Airway epithelial cell (primary cell): ENCODE measurements around a stretch of chr2.

GRCh38 chr2:7077469-7078341 is 160.5 kb downstream of the RNF144A start:
- RAMPAGE, long total RNA, result no peak

DNA sequence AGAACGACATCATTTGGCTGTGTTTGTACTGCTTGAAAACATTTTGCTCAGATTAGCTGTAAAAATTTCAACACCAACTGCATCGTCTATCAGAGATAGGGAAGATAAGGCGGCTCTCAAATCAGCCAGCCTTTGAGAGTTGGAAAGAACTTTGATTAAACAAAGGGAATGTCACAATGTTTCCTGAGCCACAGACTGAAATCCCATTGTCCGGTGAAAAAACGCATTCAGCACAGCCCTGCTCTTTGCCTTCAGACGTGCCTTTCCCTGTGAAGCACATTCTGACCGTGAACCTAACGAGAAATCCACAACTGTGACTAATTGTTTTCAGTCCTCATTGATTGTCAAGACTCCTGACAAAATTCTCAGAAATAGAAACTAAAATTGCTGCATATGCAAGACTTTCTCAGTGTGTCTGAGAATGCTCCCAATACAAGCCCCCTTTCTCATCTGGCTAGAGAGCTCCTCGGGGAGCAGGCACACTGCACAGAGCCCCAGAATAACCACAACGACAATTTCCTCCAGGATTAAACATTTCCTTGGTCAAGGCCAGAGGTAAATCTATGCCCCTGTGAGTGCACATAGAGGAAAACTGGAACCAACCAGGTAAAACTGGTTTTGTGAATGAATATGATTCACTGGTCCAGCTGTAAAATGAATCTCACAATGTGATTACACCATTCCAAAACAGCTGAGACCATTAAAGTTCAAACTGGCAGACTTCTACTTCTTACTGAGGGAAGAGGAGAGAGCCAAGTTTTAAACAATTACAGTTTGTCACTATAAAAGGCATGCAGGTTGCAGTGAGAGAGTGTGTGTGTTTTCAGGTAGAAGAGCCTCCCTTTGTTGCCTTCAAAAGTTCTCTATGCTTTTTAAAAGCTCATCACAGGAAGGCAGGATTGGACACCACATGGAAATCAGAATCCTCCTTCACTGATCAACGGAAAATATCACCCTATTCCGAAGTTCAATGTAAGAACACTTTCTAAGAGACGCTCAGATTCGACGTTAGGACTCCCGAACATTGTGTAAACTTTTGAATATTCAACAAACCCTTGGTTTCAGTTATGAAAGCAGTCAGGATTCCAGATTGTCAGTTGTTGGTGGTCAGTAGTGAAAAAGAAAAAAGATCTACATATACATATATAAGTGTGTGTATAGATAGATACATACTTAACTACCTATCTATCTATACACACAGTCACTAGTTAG is 561.7 kb upstream of the ID2 start:
- RAMPAGE, long total RNA, result no peak

- RAMPAGE, long total RNA, result no peak
Measured at GRCh38 chr2:8135223-8135731, 546.6 kb upstream of the ID2 start.

DNA sequence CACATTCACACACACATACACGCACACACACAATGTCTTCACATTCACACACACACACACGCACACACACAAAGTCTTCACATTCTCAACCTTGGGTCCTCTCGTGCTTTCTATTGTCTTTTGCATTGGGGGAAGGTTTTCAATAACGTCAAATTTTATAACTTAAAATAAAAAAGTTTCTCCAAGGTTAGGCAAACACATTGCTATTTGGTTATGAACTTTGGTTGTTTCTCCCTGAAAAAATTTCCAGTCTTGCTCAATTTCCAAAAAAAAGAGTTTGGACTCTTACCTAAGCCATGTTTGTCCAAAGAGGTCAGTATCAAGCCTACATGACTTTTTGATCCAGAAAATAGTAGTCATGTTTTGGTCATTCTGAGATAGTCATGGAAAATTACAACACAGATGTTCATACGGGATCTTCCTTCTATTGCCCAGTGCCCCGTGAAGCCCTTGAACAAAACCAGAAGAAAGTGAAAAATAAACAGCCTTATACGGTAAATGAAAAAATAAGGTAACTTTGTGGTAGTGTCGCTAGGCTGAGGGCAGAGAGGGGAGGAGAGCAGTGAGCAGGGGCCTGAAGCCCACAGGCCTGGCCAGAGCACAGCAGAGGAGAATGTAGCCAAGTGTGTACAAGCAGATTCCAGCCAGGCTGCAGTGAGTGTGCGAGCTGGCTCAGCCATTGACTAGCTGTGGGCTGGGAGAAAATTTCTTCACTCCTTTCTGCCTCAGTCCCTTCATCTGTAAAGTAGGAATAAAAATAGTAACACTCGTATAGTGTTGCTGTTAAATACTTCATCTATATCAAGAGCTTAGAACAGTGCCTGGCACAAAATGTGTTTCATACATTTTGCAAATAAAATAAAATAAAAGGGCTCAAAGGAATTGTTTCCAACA is 542.6 kb upstream of the ID2 start:
- RAMPAGE, long total RNA, result no peak

DNA sequence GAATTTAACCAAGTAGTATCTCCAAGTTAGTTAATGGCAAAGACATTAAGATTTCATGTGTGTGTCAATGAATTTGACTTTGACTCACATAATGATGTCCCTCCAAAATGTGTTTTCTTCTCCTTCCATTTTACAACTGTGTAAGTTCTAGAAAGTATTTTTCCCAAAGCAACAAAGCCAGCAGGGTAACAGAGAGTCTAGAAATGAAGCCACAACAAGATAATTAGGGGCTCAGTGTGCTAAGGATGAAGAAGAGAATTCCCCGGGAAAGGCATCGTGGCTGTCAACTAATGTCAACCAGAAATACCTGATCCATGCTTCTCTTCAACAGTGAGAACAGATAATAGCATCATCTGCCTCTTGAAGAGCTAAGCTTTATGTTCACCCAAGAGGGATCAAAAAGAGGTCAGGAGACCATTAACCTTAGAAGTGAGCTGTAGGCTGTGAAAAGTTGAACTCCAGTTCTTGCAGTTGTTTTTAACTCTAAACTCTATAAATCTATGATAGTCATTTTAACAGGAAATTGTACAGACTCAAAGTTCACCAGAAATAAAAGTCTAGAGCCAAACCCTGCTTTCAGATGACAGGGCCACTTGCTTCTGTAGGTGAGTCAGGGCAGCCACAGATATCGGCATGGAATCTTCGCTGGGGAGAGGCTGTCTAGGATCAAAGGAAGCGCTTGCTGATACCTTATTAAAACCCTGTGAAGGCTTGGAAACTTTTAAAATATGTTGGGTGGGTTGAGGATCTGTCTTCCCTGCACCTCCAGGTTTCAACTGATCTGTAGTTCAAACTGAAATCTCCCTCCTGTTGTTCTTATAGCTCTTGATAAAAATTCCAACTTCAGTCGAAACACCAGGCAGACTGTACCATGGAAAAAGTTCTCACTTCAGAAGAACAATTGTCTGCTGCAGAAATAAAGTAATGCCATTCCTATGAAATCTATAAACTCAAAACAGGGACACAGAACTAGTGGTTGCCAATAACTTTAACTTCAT is 540.6 kb upstream of the ID2 start:
- RAMPAGE, long total RNA, result no peak

- RAMPAGE, long total RNA, result no peak
Measured at GRCh38 chr2:8249150-8249750, 432.6 kb upstream of the ID2 start.

DNA sequence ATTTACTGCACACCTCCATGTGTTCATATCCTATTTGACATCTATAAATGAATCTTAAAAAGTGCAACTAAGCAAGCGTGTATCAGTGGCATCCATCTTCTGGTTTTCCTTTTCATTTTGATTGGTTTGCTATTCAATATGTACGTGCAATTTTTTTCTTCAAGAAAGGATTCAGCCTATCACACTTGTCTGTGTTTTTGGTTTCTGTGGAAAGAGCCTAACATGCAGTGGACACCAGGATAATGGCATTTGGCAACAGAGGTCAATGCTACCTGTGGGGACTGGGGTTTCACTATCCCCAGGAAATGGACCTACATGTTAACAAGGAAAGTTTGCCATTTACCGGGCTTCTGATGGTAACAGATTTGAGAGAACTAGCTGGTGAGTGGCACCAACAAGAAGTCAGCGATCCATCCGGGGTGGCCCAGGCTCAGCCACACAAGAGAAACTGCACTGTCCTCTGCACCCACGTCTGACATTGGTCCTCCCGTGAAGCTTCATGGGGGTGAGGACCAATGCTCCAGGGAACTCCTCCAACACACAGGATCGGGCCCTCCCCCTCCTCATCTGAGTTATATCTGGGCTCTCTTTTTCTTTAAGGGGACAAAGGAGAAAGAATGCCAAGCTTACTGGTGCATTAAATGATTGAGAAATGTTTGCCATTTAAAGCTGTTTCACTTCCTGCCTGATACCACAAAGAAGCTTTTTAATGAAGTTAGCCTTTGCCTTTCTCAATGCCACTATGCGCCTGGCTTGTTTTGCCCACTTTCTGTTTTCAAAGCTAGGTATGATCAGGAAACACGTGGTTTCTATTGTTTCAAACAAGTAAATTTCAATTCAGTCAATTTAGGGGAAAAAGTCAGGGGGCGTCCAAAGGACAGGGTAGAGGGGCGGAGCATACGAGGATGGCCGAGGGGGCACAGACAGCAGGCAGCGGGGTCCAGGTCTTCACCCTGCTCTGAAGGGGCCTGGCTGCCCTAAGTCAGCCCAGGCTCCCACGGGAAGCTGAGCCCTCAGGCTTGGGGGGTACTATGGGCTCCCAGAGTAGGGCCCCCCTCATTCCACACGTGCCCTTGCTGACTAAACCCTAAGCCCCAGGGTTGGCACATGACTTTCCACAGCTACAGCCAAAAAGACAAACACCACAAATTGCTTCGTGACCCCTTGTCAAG is 204.2 kb upstream of the ID2 start:
- RAMPAGE, long total RNA, result no peak

DNA sequence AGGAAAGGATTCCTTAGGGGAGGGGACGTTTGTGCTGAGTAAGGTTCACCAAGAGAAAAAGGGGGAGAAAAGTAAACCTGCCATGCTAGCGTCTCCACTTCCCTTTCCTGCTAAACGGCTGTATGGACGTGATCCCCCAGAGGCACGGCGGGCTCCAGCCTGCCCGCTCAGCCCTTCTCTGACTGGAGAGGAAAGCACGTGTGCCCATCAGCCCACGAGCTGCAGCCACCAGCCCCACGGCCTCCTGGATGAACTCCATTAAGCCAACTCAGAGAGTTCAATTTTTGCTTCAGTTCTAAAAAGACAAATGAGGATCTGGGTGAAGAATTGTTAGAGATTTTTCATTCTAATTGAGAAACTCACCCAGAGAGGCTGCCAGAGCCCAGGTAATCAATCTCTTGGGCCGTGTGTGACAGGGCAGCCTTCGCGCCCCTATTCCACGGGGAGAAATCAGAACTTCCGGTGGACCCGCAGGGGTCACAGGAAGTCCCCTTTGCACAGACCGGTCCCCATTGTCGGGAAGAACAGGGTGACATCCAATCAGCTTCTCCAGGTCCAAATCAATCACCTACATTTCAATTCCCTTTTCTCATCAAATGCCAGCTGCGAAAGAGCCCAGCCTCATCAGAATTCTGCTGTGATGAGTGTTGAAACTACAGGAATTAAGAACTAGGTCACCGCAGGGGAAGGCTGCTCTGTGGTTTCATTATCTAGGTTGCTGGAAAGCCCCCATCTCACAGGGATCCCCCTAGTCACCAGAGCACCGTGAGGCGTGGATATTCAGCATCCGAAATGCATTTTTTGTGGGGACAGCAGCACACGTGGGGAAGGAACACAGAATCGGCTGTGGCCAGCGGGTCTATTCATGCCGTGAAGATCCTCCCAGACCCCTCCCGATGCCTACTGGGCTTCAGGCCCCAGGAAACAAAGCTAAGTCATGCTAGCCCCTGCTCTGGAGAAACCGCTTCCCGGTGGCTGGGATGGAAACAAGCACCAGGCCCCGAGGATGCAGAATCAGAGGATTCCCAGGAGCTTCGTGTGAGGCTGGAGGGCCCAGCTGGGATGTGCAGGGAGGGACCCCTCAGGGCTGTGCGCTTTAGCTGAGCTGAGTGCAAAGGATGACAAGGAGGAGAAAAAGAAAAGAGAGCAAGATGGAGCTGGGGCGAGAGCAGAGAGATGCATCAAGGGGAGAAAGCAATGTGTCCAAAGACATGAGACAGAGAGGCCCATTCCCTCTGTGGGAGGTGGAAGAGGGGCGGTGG is 193.8 kb upstream of the ID2 start:
- RAMPAGE, long total RNA, result no peak

DNA sequence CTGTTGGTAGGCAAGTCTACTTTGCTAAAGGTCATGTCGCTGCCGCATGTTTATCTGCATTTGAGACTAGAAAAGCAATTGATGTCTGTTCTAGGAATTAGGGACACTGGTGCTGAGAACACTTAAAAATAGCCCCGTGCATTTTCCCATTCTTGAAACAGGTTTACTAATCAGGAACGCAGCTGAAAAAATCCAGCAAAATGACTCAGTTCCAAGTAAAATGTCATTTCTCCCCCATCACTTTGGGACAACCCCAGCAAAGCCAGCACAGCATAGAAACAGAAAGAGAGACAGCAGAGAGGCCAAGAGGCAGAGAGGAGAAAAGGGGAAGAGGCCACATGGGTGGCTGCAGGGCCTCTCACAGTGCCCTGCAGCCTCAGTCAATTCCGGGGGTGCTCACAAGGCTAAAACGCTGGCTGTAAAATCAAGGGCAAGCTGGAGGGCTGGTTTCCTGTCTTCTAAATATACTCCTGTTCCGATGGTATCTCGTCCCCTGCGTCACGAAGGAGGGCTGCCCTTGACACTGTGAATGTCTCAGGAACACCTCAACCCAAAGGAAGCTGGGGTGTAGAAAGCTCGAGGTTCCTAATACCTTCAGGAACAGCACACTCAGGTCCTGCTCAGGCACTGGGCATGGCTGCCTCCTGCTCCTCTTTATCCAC is 166.6 kb upstream of the ID2 start:
- RAMPAGE, long total RNA, result no peak

DNA sequence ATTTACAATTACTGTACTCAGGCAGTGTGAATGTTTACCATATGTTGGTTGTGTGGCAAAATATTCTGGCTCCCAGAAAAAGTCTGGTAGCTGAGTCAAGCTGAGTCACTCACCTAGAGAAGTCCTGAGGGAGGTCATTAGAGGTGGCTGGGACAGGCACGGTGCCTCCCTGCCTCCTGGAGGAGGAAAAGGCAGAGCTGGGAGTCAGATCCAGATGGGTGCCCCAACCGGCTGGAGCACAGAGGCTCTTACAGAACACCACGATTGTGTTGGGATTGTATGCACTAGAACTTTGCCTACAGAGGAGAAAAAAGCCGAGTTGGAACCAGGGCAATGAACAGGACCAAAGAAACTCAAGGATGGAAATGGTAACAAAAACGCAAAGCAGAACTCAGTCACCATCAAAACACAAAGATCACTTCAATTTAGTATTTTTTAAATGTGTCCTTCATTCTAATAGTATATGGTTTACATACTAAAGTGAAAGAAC is 19.2 kb upstream of the ID2 start:
- RAMPAGE, long total RNA, result no peak

- RAMPAGE, long total RNA, result no peak
Measured at GRCh38 chr2:8684927-8685527, 3.2 kb downstream of the ID2 start.

DNA sequence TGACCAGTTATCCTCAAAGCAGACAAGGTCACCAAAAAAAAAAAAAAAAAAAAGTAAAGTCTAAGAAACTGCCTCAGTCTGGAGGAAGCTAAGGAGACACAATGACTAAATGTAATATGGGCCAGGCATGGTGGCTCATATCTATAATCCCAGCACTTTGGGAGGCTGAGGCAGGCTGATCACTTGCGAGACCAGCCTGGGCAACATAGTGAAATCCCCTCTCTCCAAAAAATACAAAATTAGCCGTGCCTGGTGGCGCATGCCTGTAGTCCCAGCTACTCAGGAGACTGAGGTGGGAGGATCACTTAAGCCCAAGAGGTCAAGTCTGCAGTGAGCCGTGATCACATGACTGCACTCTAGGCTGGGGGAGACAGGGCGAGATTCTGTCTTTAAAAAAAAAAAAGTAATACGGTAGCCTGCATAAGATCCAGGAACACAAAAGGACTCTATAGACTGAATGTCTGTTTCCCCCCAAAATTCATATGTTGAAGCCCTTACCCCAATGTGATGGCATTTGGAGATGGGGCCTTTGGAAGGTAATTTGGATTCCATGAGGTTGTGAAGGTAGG is 17.2 kb downstream of the MBOAT2 start:
- RAMPAGE, long total RNA, result no peak

DNA sequence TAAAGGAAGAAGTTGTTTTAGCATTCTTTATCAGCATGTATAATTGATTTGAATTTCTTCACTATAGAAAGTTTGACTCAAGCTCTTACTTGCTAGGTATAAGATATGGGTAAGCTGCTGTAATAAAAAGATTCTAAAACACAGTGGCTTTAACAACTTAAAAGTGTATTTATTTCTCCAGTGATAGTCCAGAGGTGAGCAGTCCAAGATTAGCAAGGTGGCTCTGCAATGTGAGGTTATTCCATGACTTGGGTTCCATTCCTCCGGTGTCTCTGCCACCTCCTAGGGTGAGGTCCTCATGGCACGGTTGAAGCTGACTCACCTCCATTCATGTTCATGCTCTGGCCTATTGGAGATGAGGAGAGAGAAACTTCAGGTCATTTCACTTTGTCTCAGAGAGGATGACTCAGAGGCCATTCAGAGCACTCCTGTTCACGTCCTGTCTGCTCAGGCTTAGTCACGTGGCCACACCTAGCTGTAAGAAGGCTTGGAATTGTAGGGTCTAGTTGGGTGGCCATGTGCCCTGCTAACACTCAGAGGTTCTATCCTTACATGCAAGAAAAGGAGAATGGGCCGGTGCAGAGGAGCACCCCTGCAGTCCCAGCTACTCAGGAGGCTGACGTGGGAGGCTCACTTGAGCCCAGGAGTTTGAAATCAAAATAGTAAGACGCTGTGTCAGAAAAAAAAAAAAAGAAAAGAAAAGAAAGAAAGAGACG is 67.5 kb upstream of the MBOAT2 start:
- RAMPAGE, long total RNA, result no peak

GRCh38 chr2:9103633-9104240 is 100.3 kb upstream of the MBOAT2 start:
- RAMPAGE, long total RNA, result no peak

GRCh38 chr2:9107202-9108078 is 99.2 kb upstream of the ASAP2 start:
- RAMPAGE, long total RNA, result no peak

DNA sequence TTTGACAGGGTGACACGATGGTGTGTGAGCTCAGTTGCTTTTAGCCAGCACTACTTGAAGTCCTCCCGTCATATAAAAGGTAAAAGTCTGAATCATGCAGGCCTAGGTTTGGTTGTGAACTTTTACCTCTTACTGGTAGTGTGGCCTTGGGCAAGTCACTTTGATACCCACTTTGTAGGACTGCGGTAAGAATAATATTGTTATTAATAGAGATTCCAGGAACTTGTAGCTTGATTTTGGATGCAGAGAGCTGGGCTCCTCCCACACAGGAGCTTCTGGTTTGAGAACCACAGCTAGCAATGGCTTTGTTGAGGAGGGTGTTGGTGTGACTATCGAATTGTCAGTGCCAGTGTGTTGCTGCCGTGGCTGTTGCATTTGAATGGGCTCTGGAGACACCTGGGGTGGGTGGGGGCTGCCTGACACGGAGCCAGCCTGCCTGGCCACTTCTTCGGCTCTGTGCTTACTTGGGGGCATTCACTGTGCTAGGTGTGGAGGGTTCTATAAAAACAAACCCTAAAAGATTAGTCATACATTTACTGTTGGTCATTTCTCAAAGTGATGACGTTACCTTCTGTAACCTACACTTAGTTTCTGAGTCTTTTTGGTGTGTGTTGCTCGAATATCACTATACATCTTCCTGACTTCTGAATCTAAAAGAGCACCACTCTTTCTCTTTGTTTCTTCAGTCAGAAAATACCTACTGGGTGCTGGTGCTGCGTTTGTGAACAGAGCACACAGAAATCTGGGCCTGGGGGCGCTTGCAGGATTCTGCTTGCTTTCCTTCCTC is 38.5 kb downstream of the ASAP2 start:
- RAMPAGE, long total RNA, result no peak

DNA sequence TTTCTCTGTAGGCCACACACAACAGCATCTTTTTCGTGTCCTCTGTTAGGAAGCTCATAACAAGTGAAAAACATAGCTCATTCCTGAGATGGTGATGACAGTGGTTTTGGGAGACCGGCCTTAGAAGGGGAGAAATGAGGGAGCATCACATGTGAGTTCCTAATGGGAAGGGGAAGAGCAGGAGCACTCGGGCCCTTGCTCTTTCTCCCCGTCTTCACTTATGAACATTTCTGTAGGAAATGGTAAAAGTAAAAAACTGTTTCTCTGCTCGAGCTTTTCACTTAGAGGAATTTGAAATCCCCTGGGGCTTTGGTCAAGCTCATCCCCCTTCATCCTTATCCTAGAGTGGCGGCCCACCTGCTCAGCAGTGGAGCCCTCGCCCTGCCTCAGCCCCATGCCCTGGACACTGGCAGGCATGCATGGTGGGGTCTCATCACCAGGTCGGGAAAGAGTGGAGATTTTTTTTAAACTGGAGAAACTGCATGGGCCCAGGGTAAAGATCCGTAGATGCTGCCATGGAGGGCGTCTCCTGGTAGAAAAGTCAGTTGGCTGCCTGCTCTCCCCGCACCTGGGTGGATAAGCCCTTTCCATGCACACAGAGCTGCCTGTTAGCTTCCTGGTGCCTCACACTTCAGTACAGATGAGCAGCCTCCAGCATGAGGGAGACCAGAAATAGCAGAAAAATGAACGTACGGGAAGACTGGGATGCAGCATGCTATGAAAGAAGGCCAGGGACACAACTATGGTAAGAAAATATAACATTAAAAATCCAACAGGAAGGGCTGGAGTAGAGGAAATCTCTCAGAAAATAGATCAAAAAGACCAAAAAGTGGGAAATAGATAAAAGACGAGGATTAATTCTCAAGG is 91.8 kb downstream of the ASAP2 start:
- RAMPAGE, long total RNA, result no peak

- RAMPAGE, long total RNA, result no peak
Measured at GRCh38 chr2:9310192-9311142, 103.9 kb downstream of the ASAP2 start.

- RAMPAGE, long total RNA, result no peak
Measured at GRCh38 chr2:9347417-9348071, 75.8 kb downstream of the ITGB1BP1 start.

GRCh38 chr2:9358295-9358903 is 64.9 kb downstream of the ITGB1BP1 start:
- RAMPAGE, long total RNA, result no peak